ENCODE measurements around the gene SLC23A1.

DNA sequence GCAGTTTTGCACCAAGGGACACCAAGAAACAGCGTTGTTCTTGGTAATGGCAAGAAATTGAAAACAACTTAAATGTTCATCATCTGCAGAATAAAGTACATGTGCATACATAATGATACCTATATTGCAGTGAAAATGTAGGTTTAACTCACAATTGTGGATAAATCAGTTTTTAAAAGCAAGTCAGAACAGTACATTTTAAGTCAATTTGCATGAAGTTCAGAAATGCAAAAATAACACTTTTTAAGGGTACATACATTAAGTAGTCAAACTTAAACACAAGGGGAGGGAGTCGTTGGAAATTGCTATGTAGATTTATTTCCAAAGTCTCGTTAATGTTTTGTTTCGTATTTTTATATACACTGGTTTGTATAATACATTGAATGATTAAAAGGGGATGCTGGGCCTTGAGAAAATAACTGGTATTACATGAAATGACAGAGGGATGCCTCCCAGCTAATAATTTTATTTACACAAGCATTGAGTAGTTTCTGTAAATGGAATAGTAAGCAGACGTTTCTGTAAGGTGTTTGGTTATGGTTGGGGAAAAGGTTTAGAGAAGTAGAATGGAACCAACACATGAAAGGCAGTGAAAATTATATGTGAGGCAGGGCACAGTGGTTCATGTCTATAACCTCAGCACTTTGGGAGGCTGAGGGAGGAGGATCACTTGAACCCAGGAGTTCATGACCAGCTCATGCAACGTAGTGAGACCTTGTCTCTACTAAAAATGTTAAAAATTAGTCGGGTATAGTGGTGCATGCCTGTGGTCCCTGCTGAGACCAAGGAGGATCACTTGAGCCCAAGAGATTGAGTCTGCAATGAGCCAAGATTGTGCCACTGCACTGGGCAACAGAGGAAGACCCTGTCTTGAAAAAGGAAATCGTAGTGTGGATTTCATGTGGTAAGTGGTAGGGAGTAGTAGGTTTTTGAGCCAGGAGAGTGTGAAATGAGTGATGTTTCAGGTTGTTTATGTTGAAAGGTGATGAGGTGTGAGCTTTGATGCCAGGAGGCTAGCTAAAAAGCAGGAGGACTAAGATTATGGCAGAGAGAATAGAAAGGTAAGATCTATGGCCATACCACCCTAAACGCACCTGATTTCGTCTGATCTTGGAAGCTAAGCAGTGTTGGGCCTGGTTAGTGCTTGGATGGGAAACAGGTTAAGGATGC is 5.6 kb downstream of the MATR3 start:
- RRBS = no CpG with 5 or more reads among the region's 10 CpGs
CAGE:
- cytosol, long polyA plus RNA = no peak
- long polyA plus RNA = no peak
- nucleus, long polyA plus RNA = no peak

DNA sequence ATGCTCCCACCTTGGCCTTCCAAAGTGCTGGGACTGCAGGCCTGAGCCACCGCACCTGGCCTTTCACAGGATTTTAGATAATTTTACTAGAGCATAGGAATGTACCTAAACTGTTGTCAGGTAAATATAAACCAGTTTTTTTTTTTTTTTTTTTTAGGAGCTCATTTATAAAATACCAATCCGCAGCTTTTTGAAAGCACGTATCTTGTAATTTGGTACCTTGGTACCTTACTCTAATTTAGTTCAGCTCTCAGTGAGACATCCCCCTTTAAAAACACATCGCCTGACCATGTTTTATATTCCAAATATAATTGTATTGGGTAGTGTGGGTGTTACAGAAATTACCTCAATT is 19.3 kb downstream of the MATR3 start:
- RRBS = no CpG with 5 or more reads among the region's 4 CpGs
CAGE:
- cytosol, long polyA plus RNA = no peak
- long polyA plus RNA = no peak
- nucleus, long polyA plus RNA = no peak

DNA sequence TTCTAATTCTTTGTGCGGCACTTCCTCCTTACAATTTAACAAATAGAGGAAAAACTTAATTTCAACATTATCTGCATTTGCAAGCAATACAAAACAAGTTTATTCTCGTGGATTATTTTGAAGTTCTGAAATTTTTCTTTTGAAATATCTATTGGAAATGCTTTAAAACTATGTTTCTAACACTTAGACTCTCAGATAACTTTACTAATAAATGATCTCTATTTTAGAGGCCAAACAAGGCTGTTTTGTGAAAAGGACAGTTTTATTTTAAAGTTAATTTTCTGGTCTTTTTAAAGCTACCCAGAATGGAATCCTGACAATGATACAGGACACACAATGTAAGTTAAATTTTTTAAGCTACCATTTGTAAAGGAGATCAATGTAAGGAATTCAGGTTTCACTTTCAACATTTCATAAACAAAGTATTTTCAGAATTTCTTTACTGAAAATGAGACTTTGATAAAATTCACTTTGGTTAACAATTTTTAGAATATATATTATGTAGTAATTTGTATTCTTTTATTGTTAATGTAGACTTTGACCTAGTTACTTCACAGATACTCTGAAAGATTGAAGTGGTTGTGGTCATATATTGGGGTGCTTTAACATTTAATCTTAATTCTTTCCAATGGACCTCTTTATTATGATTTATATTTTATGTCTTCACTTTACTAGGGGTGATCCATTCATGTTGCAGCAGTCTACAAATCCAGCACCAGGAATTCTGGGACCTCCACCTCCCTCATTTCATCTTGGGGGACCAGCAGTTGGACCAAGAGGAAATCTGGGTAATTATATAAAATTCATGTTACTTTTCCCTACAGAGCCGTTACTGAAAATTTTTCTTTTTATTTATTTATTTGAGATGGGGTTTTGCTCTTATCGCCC is 22.1 kb downstream of the MATR3 start:
- RRBS = no CpG with 5 or more reads among the region's 4 CpGs
CAGE:
- cytosol, long polyA plus RNA = no peak
- long polyA plus RNA = no peak
- nucleus, long polyA plus RNA = no peak

DNA sequence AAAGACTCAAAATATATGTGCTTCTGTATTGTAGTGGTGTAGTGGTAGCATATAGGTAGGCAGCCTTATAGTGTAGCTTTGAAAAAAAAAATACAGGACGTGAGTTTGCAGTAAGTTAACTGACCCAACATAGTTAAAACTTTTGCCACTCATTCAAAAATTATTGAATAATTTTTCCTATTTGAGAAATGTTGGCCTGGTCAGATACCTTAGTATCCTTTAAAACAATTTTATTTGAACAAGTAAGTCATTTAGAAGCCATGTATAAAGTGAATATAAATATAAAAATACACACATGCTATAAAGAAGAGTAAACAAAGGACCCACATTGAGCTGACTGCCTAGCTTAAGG is 18.5 kb upstream of the PAIP2 start:
- RRBS = no CpG with 5 or more reads among the region's 1 CpG
CAGE:
- cytosol, long polyA plus RNA = no peak
- long polyA plus RNA = no peak
- nucleus, long polyA plus RNA = no peak

- RRBS = no CpG with 5 or more reads among the region's 3 CpGs
CAGE:
- cytosol, long polyA plus RNA = start-site peak on the plus strand at chr5:139368735-139368825, 233 and 158 reads in 2 replicates
- long polyA plus RNA = no peak
- nucleus, long polyA plus RNA = no peak
Measured at GRCh38 chr5:139368508-139369336, 14.4 kb downstream of the SLC23A1 start.

DNA sequence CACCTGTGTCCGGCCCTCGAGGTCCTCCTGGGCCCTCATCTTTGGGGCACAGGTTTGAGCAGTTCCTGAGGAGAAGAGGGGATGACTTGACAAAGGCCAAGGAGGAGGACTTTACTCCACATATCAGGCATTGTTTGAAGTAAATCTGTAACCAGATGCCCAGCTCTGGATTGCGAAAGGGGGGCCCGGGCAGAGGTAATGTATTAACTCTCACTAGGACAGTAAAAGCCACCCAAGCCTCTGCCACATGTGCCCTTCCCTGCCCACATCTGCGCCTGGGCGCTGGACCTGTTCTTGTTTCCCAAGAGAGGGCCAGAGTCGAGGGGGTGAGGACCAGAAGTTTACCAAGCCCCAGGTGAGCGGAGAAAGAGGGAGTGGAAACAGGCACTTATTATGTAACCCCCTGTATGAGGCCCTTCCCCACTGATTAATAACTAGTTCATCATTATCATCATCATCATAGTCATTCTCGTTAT is at the start of gene SLC23A1:
TSS of gene SLC23A1 (minus strand) at position 83 of the 476 bp plus-strand sequence.
- RRBS = no CpG with 5 or more reads among the region's 9 CpGs
CAGE:
- cytosol, long polyA plus RNA = no peak
- long polyA plus RNA = no peak
- nucleus, long polyA plus RNA = no peak

GRCh38 chr5:139415348-139415928 is 11.5 kb upstream of the SPATA24 start:
- RRBS = no CpG with 5 or more reads among the region's 5 CpGs
CAGE:
- cytosol, long polyA plus RNA = no peak
- long polyA plus RNA = no peak
- nucleus, long polyA plus RNA = no peak

DNA sequence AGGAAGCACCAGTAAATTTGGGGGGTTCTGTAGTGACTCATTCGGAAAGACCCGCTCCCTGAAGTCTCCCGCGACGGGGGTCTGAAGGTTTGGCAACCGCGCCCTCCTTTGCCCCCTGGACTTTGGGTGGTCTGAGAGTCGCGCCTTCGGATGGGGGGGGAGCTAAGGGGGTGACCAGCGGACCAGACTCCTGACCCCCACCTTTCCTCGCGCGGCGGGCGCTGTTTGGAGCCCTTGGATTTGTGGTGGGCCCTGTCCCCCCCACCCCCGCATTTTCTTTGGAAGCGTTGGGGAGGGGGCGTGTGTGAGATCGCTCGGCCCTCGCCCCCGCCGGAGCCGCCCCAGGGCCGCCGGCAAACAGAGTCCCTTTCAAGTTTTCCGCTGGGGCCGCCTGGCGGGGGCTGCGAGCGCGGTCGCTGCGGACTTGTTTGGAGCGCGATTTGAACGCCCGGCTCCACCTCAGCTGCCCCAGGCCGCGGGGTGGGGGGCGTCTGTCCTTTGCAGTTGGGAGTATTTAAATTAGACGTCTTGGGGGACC is 2.1 kb downstream of the CXXC5 start:
- RRBS = 8% methylated on average over 7 of the region's 43 CpGs
CAGE:
- cytosol, long polyA plus RNA = no peak
- long polyA plus RNA = no peak
- nucleus, long polyA plus RNA = no peak

- RRBS = 2% methylated on average over 2 of the region's 23 CpGs
CAGE:
- cytosol, long polyA plus RNA = no peak
- long polyA plus RNA = no peak
- nucleus, long polyA plus RNA = no peak
Measured at GRCh38 chr5:139655595-139656481, 7.7 kb downstream of the CXXC5 start.

DNA sequence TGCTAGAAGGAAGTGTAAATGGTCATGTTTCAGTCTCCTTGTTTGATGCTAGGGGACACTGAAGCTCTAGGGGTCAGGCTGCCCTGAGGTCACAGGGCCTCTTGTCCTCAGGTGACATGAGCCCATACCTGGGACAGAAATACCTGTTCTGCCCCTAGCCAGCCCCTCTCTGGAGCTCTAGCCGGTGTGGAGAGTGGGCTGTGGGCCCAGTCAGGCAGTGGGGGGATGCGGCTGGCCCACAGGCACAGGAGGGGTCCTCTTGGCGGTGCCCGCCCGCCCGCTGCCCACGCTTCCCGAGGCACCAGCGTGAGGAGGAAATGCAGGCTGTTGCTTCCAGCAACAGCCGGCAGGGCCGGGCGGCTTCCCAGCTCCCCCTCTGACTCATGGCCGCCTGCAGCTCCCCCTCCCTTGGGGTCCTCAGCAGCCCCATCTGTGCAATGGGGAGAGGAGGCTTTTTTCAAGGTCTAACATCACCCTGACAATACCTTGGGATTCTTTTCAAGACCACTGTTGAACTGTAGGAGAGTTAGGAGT is 10.3 kb downstream of the CXXC5 start:
- RRBS = no CpG with 5 or more reads among the region's 13 CpGs
CAGE:
- cytosol, long polyA plus RNA = no peak
- long polyA plus RNA = no peak
- nucleus, long polyA plus RNA = no peak

DNA sequence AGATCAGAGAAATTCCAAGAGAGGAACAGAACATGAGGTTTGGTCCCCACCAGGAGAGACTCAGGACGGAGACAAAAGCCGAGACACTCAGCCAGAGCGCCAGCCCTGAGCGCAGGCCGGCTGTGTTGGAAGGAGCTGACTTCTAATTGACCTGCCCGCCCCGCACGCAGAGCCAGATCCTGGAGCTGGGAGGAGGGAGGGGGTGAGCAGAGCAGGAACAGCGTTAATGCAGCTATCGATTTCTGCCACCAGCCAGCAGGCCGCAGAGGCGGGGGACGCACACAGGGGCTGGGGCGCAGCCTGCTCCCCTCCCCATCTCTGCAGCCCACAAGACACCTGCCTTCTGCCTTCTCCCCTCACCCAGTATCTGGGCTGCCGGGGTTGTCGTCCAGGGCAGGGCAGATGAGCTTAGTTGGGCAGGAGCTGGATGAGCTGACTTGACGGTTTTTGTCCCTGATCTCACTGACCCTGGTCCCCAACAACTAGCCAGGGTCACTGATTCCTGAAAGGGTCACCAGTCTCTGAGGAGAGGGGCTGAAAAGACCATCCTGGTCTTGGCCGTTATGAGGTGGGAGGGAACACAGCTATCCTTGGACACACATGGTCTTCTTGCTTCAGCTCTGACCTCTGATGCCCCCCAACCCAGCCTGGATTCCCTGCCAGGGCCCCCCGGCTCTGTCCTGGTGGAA is 29.7 kb downstream of the CXXC5 start:
- RRBS = no CpG with 5 or more reads among the region's 19 CpGs
CAGE:
- cytosol, long polyA plus RNA = no peak
- long polyA plus RNA = no peak
- nucleus, long polyA plus RNA = no peak

DNA sequence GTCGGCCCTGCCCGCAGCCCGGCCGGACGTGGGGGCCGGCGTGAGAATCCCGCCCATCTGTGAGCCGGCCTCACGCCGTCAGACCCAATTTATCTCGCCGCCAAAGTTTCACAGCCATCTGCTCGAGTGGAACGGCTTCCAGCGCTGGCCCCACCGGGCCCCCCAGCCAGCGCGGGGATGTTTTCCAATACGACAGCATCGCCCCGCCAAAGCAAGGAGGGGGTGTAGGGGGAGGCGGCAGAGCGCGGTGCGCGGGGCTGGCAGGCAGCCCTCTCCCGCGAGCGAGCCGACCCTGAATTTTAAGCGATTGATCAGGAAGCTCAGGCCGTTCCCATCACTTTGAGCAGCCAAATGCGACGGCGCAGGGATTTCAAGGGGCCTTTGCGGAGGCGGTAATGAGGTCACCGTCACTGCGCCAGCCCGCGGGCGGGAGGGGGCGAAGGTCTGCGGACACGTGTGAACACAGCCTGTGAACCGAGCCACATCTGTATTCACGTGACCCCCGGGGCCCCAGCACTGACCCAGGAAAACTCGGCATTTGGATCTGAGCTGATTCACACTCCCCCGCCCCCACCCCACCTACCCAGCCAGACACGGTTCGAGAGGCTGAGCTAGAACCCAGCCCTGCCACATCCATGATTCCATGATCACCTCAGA is 47.9 kb upstream of the PSD2 start:
- RRBS = 3% methylated on average over 12 of the region's 53 CpGs
CAGE:
- cytosol, long polyA plus RNA = no peak
- long polyA plus RNA = no peak
- nucleus, long polyA plus RNA = no peak

- RRBS = no CpG with 5 or more reads among the region's 7 CpGs
CAGE:
- cytosol, long polyA plus RNA = no peak
- long polyA plus RNA = no peak
- nucleus, long polyA plus RNA = no peak
Measured at GRCh38 chr5:140084451-140084872, 29.4 kb upstream of the PURA start.

GRCh38 chr5:140145617-140146589 is 20.2 kb downstream of the IGIP start:
- RRBS = 22% methylated on average over 12 of the region's 73 CpGs
CAGE:
- cytosol, long polyA plus RNA = no peak
- long polyA plus RNA = no peak
- nucleus, long polyA plus RNA = no peak

GRCh38 chr5:140222379-140222883 is 47.4 kb downstream of the CYSTM1 start:
- RRBS = no CpG with 5 or more reads among the region's 1 CpG
CAGE:
- cytosol, long polyA plus RNA = no peak
- long polyA plus RNA = no peak
- nucleus, long polyA plus RNA = no peak

DNA sequence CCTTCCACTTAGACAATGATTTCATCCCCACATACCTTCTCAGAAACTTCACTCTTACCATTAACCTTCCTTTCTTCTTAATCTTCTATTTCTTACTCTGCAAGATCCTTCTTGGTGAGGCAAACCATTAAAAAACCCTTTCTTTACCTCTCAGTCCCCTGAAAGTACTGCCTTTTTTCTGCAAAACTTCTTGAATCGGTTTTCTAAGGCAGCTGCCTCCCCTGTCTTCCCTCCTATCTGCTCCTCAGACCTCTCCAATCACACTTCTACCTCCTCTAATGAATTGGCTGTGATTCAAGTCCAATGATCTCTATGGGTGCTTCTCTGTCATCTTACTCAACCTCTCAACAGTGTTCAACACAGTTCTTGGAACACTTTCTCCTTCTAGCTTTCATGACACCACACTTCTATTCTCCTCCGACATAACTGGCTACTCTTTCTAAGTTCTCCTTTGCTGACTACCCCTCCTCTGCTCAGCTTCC is 47.2 kb downstream of the PFDN1 start:
- RRBS = no CpG with 5 or more reads among the region's 2 CpGs
CAGE:
- cytosol, long polyA plus RNA = no peak
- long polyA plus RNA = no peak
- nucleus, long polyA plus RNA = no peak

- RRBS = no CpG with 5 or more reads among the region's 1 CpG
CAGE:
- cytosol, long polyA plus RNA = no peak
- long polyA plus RNA = no peak
- nucleus, long polyA plus RNA = no peak
Measured at GRCh38 chr5:140319884-140320242, 17.0 kb upstream of the PFDN1 start.

DNA sequence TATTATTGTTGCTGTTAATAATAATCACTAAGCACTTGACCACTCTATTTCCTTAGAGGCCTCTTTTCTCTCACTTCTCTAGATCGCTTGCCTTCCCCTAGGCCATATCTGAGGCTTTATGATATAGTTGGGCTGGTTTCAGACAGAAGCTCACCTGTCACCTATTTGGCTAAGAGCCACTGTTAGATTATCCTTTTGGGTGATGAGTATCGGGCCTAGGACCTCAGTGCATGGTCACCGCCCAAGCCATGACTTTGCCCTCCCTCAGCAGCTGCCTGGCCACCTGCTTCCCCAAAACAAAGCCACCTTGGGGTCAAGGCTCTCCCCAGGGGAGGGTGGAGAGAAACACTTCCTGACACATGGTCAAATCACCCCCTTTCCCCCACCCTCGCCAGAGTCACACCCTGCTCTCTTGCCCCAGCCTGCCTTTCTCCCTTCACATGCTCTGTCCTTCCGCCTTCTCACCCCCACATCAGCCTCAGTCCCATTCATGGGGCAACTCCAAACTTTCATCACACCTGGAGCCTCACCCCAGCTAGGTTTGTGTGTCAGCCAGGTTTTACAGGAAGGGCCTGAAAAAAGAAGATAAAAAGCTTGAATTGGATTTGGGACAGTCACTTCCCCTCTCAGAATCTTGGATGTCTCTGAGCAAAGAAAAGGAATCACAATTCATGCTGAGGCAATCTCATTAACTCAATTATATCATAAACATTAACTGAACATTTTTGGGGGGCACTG is 1.7 kb upstream of the HBEGF start:
- RRBS = no CpG with 5 or more reads among the region's 5 CpGs
CAGE:
- cytosol, long polyA plus RNA = no peak
- long polyA plus RNA = no peak
- nucleus, long polyA plus RNA = no peak

GRCh38 chr5:140357351-140358288 is 2.4 kb upstream of the SLC4A9 start:
- RRBS = 6% methylated on average over 11 of the region's 38 CpGs
CAGE:
- cytosol, long polyA plus RNA = no peak
- long polyA plus RNA = no peak
- nucleus, long polyA plus RNA = no peak

- RRBS = no CpG with 5 or more reads among the region's 7 CpGs
CAGE:
- cytosol, long polyA plus RNA = no peak
- long polyA plus RNA = no peak
- nucleus, long polyA plus RNA = no peak
Measured at GRCh38 chr5:140452869-140453271, 51.2 kb downstream of the ANKHD1 start.